Right ventricle myocardium (tissue), 1 donor: ENCODE results near the gene NKIRAS2.

- PRO-cap, 2 experiments: no peak in any of the 2 experiments
Measured at GRCh38 chr17:41868540-41869231, 3.5 kb upstream of the KLHL11 start.

GRCh38 chr17:41878641-41879075 is 13.4 kb upstream of the KLHL11 start:
- PRO-cap, 2 experiments: no peak in any of the 2 experiments

GRCh38 chr17:41885900-41886321 is 20.7 kb upstream of the KLHL11 start:
- PRO-cap, 2 experiments: no peak in any of the 2 experiments

GRCh38 chr17:41905062-41905650 is 13.6 kb downstream of the ACLY start:
- PRO-cap, 2 experiments: no peak in any of the 2 experiments

DNA sequence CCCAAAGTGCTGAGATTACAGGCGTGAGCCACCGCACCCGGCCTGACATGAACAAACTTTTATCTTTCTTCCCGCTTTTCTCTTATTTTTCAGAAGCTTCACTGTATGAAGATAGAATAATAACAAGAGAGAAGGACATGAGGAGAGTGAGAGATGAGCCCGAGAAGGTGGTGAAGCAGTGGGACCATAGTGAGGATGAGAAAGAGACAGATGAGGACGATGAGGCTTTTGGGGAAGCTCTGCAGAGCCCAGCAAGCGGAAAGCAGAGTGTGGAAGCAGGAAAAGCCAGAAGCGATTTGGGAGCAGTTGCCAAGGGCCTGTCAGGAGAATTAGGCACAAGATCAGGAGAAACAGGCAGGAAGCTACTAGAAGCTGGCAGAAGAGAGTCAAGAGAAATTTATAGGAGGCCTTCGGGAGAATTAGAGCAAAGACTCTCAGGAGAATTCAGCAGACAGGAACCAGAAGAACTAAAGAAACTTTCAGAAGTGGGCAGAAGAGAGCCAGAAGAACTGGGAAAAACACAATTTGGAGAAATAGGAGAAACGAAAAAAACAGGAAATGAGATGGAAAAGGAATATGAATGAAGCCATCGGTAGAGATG is 1.6 kb upstream of the CNP start:
- PRO-cap, 2 experiments: no peak in any of the 2 experiments

DNA sequence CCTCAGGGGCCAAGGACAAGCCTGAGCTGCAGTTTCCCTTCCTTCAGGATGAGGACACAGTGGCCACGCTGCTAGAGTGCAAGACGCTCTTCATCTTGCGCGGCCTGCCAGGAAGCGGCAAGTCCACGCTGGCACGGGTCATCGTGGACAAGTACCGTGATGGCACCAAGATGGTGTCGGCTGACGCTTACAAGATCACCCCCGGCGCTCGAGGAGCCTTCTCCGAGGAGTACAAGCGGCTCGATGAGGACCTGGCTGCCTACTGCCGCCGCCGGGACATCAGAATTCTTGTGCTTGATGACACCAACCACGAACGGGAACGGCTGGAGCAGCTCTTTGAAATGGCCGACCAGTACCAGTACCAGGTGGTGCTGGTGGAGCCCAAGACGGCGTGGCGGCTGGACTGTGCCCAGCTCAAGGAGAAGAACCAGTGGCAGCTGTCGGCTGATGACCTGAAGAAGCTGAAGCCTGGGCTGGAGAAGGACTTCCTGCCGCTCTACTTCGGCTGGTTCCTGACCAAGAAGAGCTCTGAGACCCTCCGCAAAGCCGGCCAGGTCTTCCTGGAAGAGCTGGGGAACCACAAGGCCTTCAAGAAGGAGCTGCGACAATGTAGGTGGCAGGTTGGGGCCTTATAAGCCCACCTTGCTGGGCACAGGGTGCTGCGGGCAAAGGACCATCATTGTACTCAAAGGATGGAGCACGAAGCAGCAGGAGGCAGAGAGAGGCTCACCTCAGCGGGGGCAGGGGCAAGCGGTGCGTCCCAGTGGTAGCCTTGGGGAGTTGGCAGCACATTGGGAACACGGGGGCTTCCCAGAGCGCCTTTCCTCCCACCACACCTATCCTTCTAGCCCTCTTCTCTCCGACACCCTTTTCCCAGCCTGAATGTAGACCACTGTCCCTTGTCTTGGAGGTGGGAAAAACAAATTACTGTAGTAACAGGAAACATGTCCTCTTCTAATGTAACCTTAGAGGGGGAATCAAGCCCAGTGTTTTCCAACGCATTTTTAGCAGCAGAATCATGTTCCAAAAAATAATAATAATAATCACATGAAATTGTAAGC is 1.9 kb downstream of the CNP start:
- PRO-cap, 2 experiments: no peak in any of the 2 experiments

DNA sequence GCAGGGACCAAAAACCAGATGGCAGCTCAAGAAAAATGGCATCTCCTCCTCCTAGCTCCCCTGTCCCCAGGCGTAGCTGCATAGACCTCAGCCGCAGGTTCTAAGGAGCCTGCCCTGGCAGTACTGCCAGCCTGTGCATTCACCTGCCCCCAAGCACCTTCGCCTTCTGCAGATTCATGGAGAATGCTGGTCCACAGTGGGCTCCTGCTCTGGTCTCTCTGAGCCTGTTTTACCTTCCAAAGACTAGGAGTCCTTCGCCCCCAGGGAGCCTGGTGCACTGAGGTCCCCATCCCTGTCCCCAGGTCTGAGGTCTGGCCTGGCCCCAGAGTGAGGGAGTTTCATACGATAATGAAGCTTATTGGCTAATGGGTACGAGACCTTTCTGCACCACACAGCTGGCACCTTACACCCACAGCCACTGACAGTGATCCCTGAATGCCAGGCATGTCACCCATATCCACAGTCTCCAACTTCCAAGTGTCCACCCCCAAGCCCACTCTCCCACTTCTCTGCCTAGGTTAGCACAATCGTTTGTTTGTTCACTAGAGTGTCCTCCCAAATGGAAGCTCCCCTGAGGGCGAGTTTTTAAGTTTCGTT is 5.6 kb downstream of the CNP start:
- PRO-cap, 2 experiments: no peak in any of the 2 experiments

DNA sequence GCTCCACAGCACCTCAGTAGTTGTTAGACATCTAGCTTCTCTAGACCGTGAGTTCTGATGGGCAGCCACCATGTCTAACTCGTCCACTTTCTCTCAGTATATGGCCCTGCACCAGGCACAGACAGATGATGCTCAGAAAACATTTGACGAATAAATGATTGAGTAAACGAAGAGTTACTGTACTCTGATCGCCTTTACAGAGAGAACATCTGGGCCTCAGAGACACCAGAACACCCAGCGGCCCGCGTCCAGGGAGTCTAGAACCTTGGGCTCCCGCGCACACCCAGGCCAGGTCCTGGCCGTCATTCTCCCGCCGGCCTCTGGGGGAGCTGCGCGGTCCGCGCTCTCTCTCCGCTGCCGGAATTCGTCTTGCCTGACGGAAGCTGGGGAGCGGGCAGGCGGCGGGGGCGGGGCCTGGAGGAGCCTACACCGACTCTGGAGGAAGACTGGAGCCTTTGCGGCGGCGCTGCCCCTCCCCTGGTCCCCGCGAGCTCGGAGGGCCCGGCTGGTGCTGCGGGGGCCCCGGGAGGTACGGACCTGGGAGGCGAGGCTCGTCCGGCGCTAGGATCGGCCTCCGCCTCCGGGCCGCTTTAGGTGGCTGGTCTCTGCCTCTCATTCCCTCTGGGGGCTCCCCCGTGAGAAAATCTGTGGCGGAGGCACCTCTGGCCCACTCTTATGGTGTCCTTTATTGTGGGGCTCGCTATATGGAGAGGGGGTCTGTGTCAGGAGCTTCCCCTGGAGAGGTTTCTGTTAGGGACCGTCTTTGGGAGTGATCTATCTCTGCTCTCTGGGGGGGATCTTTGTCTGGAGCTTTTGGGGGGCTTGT is at the start of gene NKIRAS2:
Gene NKIRAS2 (plus strand): TSS at position 415 of the 826 bp plus-strand sequence.
- PRO-cap, 2 experiments: peak in 2 of 2 experiments; most common plus-strand start position 427 of the sequence (in 2); most common minus-strand start position 322 of the sequence (in 2)

DNA sequence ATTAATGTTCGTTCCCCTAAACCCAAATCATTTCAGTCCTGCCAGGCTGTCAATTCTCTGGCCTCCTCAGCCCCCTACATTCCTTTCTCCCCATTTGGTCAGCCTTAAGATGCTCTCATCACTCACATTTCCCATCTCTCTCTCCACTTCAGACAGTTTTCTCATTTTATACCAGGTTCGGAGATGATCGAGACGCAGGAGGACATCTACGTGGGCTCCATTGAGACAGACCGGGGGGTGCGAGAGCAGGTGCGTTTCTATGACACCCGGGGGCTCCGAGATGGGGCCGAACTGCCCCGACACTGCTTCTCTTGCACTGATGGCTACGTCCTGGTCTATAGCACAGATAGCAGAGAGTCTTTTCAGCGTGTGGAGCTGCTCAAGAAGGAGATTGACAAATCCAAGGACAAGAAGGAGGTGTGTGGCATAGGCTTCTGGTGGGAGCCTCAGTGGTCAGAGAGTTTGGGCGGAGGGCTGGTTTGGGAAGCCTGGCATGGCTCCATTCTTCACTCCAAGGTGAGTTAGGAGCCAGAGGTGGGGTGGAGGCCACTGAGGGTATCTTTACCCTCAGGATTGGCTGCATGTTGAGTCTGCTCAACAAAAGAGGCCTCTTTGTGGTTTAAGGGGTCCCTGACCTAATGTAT is 2.5 kb downstream of the NKIRAS2 start:
- PRO-cap, 2 experiments: no peak in any of the 2 experiments

- PRO-cap, 2 experiments: peak in 2 of 2 experiments; most common plus-strand start chr17:42184299 (in 2); most common minus-strand start chr17:42184192 (in 2)
Measured at GRCh38 chr17:42183524-42184756, 1.3 kb downstream of the HCRT start.

GRCh38 chr17:42319591-42320462 is 31.5 kb downstream of the STAT5A start:
- PRO-cap, 2 experiments: peak in 1 of 2 experiments; most common plus-strand start chr17:42320095 (in 1)

DNA sequence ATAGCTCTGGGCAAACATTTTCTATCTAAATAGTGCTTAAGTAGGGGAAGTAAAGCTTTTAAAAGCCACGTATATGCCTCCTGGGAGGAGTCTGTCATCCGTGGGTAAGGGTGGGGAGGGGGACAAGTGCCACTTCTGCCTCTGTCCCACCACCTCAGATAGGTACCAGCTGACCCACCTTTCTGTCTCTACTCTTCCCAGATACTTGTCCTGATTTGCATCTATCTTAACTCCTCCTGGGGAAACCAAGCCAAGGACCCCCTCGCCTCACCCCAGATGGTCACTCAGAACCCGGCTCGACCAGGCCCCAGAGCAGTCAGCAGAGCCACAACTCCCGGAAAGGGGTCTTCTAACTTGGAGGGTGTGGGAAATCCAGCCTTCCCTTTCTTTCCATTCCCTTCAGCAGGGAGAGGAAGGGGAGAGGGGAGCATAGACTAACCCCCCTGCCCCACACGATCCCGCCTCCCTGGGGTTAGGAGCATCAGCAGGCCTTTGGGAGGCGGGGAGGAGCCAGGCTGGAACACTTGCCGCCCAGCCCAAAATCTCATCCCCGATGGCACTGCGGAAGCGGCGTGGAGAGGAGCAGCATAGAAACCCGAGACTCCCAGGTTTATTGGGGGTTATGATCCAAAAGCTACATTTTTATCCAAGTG is 1.9 kb downstream of the CAVIN1 start:
- PRO-cap, 2 experiments: peak in 2 of 2 experiments; most common plus-strand start position 559 of the sequence (in 2)

DNA sequence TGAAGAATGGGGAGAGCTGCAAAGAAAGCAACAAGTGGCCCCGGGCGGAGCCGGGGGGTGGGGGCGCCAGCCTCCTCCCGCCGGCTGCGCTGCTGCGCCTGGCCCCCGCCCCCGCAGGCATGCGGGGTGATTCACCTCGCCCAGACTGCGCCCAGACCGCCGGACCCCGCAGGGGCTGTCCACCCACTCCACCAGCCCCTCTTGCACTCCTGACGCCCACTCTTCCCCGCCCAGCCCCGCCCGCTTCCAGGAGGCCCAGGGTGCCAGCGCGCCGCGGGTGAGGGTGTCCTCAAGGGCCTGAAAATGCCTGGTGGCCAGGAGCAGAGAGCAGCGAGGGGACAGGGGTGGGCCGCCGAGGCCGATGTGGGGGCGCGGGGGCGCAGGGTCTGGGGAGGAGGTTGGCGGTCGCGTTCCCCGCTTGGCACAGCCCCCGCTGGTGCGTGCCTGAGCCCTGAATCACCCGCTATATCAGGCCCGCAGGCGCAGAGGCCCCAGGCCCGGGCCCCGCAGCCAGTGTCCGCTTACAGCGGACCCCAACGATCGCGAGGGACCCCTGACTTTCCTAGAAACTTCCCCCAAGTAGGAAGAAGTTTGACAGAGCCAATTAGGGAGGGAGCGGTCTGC is 1.3 kb downstream of the CAVIN1 start:
- PRO-cap, 2 experiments: peak in 2 of 2 experiments; most common plus-strand start position 513 of the sequence (in 2); most common minus-strand start position 147 of the sequence (in 2)

DNA sequence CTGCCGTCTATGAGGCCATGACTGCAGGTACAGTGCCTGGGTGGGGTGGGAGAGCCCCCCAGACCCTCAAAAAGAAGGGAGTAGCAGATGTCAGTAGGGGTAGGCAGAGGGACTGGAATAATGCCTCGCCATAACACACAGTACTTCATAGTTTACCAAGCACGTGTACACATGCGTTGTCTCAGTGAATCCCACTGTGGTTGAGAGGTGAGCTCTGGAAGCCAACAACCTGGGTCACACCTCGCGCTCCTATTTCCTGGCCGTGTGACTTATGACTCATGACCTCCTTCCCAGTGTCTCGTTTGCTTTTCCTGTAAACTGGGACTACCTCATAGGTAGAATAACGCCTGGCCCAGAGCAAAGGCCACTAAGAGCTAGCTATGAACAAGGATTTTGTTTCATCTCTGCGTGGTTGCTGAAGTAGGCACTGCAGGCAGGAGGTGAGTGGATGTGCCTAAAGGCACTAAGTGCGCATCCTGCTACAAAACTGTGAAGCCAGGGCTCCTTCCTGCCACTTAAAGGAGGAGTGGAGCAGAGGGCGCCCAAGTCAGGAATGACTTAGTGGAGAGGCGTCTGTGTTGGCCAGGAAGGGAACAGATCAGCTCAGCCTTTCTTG is 5.2 kb downstream of the NAGLU start:
- PRO-cap, 2 experiments: no peak in any of the 2 experiments

DNA sequence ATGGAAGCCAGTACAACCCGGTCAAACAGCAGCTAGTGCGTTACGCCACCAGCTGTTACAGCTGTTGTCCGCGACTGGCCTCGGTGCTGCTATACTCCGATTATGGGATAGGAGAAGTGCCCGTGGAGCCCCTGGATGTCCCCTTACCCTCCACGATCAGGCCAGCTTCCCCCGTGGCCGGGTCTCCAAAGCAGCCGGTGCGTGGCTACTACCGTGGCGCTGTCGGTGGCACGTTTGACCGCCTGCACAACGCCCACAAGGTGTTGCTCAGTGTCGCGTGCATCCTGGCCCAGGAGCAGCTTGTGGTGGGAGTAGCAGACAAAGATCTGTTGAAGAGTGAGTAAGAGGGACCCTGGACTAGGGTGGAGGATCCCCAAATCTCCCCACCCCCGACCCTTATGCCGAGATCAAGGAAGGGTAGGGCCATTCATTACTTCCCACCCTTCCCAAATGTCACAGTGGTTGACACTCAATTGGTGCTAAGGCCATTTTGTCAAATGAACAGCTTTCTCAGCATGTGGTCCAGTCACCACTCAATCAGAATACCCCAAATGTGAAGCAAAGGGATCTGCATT is 1.1 kb downstream of the COASY start:
- PRO-cap, 2 experiments: no peak in any of the 2 experiments

- PRO-cap, 2 experiments: peak in 2 of 2 experiments; most common plus-strand start chr17:42763340 (in 1); most common minus-strand start chr17:42763119 (in 2)
Measured at GRCh38 chr17:42762747-42763717, 2.0 kb downstream of the RAMP2 start.

DNA sequence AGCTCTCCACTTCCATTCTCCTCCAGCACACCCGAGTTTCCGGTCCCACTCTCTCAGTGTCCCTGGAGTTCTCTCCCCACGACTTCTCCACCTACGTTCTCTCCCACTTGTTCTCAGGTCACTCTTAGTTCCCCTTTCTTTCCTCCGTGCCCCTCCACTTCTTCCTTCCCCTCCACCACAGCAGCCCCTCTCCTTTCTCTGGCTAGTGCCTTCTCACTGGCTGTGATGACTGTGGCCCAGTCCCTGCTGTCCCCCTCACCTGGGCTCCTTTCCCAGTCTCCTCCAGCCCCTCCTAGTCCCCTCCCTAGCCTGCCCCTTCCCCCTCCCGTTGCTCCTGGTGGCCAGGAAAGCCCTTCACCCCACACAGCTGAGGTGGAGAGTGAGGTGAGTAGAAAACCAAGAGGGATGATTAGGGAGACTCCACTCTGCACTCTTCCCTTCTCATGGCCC is 3.5 kb downstream of the COA3 start:
- PRO-cap, 2 experiments: no peak in any of the 2 experiments

DNA sequence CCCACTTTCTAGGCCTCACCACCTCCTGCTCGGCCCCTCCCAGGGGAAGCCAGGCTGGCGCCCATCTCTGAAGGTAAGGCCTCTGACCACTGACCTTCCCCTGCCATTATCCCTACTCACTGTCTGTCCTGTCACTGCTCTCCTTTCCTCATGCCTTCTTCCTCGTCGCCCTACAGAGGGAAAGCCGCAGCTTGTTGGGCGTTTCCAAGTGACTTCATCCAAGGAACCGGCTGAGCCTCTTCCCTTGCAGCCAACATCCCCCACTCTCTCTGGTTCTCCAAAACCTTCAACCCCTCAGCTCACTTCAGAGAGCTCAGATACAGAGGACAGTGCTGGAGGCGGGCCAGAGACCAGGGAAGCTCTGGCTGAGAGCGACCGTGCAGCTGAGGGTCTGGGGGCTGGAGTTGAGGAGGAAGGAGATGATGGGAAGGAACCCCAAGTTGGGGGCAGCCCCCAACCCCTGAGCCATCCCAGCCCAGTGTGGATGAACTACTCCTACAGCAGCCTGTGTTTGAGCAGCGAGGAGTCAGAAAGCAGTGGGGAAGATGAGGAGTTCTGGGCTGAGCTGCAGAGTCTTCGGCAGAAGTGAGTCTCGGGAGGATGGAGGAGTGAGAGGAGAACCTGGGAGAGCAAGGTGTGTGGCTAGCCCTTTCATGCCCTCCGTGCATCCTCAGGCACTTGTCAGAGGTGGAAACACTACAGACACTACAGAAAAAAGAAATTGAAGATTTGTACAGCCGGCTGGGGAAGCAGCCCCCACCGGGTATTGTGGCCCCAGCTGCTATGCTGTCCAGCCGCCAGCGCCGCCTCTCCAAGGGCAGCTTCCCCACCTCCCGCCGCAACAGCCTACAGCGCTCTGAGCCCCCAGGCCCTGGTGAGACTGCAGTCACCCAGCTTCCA is 2.8 kb downstream of the COA3 start:
- PRO-cap, 2 experiments: no peak in any of the 2 experiments

- PRO-cap, 2 experiments: no peak in any of the 2 experiments
Measured at GRCh38 chr17:42814882-42815629, 9.0 kb downstream of the BECN1 start.

- PRO-cap, 2 experiments: no peak in any of the 2 experiments
Measured at GRCh38 chr17:42833702-42833810, 359 bp downstream of the PSME3 start.